HT-29 (cell line): ENCODE data around the genes ZC3H12A, GNL2, C1orf122 and INPP5B.

- RAMPAGE, long total RNA = no peak
Measured at GRCh38 chr1:36158096-36158579, 2.2 kb downstream of the MAP7D1 start.

- RAMPAGE, long total RNA = no peak
Measured at GRCh38 chr1:36323944-36324754, 704 bp upstream of the EVA1B start.

GRCh38 chr1:36367107-36367405 is 18.7 kb downstream of the STK40 start:
- RAMPAGE, long total RNA = no peak

- RAMPAGE, long total RNA = no peak
Measured at GRCh38 chr1:36384444-36384808, 1.3 kb downstream of the STK40 start.

DNA sequence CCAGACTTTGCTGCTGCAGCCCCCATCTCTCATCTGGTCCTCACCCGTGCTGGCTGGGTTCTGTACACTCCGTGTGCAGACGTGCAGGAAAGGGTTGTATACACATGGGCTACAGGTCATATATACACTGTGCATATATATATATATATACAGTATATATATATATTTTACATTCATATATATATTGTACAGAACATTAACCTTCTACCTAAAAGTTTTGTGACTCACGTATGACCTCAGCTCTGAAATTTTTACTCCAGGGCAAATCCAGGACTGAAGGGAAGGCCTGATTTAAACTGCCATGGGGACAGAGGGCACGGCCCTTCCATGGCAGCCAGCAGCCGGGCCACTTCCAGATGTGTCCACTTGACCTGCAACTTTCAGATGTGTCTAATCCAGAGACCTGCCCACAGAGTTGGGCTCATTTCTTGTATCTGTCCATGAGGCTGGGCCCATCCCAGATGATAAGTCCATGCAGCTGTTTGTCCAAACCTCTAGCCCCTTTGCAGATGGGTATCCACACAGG is 237.1 kb downstream of the GRIK3 start:
- RAMPAGE, long total RNA = no peak

GRCh38 chr1:37474465-37475568 is at the start of gene ZC3H12A:
TSS of gene ZC3H12A (plus strand) at chr1:37474580.
- RAMPAGE, long total RNA = no peak

DNA sequence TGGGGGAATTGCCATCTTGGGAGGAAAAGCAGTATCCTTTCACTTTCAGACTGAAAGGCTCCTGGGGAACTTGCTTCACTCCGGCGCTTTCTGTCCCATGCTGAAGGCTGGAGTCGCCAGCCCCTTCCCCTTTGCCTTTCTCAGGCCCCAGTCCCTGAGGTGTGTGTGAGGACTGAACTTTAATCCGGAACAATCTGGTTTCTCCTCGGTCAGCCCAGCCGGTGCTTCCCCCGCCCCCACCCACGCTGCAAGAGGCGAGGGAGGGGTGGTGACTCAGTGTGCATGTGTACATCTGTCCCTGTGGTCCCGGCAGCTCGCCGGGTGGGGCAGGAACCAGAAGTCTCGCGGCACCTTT is 5.2 kb downstream of the ZC3H12A start:
- RAMPAGE, long total RNA = no peak

DNA sequence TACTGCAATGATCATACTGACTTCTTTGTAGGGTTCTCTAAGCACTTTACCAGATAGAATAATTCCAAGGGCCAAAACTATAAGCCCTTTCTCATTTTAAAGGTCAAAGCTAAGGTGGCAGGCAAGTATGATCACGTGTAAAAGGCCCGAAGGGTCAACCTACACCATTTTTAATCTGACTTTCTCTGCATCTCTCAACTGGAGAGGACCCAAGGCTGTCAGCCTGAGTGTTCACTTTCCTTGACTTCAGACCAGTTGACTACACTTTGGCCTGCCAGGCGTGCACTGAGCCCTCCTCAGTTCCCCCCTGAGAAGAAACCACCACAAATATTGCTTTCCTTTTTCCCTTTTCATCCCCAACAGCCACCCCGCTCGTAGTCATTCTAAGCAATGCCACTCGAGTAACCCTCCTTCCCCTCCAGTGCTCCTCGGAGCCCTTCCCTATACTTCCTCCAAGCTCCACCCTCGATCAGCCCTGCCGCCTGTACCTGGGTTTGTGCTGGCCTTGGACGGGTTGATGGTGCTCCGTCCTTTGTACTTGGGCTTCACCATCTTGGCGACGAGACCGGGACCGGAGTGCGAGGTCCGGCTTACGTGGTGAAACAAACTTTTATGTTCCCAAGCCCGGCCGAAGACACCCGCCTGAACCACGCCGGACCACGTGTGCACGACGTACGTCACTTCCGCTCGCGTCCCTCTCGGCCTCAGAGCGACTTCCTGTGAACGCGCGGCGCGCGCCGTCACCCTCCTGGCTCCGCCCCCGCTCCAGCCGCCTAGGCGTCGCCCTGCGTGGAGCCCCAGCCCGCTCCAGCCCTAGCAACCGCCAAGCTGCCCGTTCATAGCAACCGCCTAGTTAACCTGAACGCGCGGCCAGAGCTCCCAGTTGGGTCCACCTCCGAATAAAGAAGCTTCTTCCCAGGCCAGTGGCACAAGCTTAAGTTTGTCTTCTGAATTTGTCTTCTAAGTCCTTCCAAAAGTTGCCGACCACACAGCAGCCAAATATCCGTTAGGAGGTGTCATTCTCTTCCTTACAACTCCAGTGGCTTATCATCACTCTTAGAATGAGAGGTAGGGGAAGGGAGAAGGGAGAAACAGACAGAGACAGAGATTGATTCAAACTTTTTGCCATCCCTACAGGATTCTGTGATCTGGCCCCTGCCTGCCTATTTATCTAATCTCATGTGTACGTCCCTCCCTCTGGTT is at the start of gene GNL2:
TSS of gene GNL2 (minus strand) at position 667 of the 1,203 bp plus-strand sequence.
- RAMPAGE, long total RNA = no peak

- RAMPAGE, long total RNA = no peak
Measured at GRCh38 chr1:37807250-37807980, at the start of gene C1orf122. TSS of gene C1orf122 (plus strand) at chr1:37807790.

DNA sequence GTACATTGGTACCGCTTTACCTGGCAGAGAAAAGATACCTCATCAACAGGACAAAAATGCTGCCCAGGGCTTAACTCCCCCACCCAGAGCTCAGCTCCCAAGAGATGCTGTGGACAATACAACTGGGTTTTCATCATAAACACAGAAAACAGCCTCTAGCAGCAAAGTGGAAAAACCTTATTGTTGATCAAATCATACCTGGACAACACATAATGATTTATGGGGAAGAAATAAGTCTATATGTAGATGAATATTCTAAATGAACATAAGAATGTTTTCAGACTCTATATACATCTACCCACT is 19.3 kb downstream of the MTF1 start:
- RAMPAGE, long total RNA = no peak

GRCh38 chr1:37844170-37844748 is 15.1 kb downstream of the MTF1 start:
- RAMPAGE, long total RNA = no peak

GRCh38 chr1:37859940-37860770 is 763 bp upstream of the MTF1 start:
- RAMPAGE, long total RNA = no peak

DNA sequence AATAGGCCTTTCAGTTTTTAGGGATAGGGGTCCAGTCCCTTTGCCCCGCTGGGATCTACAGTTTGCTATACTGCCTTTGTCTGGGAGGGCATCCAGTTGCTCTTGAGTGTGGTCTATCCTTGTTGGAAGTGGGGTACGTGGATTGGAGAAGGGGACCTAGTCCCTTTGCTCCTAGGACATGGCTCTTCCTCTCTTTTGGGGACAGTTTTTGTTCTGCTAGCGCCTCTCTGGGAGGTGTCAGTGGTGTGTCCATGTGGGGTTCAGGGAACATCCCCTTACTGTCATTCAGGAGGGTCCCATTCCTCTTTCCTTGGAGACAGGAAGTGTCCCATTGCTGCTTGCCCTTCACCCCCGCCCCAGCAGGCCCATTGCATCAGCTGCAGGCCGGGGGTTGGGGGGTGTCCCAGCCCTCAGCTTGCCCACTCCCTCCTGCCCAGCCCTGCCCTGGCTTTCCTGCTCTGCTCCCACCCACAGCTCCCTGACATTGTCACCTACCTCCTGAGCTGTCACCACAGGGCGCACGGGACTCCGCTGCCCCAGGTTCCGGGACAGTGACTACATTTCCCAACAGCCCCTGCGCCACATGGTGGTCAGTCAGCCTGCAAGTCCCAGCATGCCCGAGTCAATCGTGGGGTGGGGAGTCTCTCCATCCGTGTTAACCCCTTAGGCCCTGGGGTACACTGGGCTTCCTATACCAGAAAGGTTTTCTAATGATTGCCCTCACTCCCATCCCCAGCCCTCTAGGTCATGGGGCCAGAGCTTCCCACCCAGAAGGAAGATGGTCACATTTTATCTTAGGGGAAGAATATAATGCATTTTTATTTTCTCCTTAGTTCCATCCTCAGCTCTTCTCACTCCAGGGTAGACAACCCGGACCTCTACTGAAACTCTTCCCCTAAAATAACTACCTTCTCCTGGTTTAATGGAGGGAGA is at the start of gene INPP5B:
TSS of gene INPP5B (minus strand) at position 559 of the 933 bp plus-strand sequence.
- RAMPAGE, long total RNA = no peak

DNA sequence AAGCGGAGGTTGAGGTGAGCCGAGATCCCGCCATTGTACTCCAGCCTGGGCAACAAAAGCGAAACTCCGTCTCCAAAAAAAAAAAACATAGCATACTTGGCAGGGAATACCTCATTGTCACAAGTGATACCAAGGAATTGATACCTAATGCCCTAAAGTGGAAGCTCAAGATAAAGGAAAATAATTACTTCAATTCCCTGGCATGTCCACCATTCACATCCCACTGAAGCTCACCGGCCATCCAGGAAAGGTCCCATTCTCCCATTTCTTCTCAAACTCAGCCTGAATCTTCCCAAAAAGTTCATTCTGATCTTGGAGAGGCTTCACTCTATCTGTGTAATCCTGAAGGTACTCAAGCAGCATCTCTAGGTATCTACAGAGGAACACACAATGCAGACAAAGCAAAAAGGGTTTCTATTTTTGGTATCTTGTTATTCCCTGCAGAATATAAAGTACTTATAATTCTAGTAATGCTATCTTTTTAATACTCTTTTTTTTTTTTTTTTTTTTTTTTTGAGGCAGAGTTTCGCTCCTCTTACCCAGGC is 9.4 kb downstream of the SF3A3 start:
- RAMPAGE, long total RNA = no peak

DNA sequence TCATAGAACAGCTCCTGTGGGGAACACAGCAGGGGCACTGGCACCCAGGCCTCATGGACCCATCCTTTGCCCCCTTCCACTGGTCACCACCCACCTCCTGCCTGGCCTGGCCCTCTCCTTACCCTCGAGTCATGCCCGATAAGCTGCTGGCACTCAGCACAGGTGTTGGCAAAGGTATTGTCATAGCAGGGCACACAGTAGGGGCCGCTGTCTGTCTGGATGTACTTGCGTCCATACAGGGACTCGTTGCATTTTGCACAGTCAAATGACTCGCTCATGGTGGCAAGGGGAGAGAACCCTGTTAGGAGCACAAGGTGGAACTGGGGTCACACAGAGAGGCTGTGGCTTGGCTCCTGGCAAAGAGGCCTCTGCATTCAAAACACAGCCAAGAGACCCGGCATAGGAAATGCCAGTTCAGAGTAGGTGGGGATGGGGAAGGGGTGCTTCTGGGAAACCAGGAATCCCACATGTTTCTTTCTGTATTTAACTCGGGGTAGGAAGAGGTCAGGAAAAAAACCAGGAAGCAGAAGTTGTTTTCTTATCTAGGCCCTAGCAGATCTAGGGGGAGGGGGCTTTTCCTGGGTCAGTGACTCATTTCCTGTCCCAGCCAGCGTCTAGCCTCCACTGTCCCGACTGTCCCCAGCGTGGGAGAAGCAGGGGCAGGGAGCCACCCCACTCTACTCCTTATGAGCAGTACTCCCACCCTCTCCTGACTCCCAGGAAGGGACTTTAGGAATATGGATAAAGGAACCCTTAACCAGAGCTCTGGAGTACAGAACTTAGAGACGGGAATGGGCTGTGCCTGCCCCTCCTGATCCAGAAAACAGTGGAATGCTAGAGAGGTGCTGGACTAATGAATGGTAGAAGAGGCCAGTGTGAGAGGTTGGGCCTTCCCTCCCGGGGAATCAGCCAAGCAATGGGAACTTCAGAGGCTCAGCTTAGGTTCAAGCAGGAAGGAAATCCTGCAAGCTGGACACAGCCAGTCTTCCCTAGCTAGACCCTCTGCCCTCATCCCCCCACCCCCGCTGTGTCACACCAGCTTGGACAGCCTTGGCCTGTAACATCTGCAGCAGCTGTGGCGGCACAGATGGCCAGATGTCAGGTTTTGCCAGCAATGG is 5.8 kb downstream of the FHL3 start:
- RAMPAGE, long total RNA = no peak

- RAMPAGE, long total RNA = no peak
Measured at GRCh38 chr1:38026911-38027436, 14.4 kb downstream of the UTP11 start.

DNA sequence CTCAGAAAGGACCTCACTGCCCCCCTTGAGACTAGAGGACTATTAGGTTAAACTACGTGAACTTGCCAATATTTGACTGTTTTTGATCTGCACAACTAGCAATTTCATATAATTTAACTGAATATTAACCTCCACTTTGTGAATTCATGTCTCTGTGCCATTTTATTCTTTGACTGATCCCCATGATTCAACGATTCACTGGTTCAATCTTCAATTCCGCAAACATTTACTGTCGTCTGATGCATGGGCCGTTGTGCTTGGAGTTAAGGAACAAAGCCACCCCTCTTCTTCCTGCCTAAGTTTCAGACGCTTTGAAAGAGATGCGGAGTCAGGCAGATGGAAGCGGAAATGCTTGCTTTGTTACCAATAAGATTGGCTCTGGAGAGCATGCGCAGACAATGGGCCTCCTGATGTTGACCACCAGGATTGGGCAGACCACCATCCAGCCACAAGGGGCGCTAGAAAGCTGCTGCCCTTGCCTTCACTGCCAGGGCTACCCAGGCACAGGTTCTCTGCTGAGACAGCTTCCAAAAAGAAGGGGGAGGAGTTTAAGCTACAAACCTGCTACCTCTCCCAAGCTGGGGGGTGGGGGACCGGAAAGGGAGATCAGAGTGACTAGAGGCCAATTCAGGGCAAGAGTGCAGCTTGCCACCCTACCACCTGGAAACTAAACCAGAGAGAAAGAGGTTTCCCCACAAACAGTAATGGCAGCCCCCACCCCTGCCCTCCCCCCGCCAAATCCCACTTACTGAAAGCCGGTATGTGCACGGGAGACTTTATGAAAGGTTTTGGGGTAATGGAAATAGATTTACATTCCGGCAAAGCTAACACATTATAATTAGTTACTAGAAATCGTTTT is 369.8 kb downstream of the RRAGC start:
- RAMPAGE, long total RNA = no peak

DNA sequence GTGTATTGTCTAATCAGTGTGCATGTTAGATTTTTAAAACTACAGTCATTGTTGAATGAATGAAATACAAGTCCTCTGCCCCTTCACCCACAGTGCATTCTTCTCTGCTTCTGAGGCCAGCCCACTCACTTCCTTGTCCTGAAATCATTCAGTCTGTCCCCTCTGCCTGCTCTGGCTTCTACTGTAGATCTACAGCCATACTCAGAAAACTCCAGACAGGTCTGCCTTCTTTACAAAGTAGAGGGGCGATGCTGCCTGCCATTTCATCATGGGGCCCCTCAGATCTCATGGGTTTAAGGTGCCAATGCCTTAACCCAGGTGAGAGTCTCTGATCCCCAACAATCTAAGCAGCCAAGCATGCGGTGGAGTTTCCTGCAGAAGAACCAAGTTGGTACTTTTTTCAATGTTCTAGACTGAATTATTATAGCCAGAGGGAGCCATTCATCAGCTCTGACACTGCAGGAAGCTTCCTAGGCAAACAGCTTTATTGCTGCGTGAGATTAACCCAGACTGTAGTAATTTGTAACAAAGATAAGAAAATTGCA is 135.6 kb downstream of the RRAGC start:
- RAMPAGE, long total RNA = no peak

- RAMPAGE, long total RNA = no peak
Measured at GRCh38 chr1:38992220-38992451, 1.1 kb downstream of the AKIRIN1 start.

- RAMPAGE, long total RNA = no peak
Measured at GRCh38 chr1:39105716-39106339, 79.7 kb downstream of the NDUFS5 start.